Cerebral cortex (tissue), 2 donors: ENCODE measurements around a stretch of chr16.

GRCh38 chr16:46427034-46427430 is 194.1 kb downstream of the SHCBP1 start:
- PRO-cap, 2 experiments, result peak in 1 of 2 experiments; most common plus-strand start chr16:46427235 (in 1)

DNA sequence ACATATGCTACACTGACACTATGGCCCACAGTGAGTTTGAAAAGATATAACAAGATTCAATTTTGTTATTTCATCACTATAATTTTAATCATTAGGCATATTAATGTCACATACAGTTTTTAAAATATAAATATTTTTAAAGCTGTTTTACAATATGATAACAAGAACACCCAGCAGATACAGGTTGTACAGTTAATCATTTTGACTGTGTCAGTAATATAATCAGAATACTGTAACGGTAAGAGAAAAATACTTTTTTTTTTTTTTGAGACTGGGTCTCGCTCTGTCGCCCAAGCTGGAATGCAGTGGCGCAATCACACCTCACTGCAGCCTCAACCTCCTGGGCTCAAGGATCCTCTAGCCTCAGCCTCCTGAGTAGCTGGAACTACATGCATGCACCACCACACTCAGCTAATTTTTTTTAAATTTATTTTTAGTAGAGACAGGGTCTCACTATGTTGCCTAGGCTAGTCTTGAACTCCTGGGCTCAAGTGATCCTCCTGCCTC is 40.6 kb downstream of the SHCBP1 start:
- PRO-cap, 2 experiments, result no peak in any of the 2 experiments

DNA sequence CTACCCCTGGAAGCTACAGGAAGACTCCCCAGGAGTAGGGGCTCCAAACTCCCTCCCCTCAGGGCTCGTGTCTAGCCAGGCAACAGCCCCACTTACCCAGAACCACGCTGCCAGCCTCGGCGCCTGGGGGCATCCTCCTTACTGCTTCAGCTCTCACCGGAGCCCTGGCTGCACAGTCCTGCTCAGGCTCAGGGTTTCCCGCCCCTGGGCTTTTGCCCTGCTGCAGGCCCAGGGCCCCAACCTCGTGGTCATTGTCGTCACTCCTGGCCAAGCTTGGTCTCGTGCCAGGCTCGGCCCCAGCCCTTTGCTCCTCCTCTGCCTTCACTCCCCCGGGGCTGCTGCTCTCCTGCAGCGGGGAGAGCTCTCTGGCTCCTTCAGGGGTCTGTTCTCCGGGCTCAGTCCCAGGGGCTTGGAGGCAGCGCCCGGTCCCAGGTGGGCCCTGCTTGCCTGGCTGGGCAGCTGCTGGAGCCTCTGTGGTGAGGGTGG is 16.0 kb downstream of the MYLK3 start:
- PRO-cap, 2 experiments, result no peak in any of the 2 experiments

DNA sequence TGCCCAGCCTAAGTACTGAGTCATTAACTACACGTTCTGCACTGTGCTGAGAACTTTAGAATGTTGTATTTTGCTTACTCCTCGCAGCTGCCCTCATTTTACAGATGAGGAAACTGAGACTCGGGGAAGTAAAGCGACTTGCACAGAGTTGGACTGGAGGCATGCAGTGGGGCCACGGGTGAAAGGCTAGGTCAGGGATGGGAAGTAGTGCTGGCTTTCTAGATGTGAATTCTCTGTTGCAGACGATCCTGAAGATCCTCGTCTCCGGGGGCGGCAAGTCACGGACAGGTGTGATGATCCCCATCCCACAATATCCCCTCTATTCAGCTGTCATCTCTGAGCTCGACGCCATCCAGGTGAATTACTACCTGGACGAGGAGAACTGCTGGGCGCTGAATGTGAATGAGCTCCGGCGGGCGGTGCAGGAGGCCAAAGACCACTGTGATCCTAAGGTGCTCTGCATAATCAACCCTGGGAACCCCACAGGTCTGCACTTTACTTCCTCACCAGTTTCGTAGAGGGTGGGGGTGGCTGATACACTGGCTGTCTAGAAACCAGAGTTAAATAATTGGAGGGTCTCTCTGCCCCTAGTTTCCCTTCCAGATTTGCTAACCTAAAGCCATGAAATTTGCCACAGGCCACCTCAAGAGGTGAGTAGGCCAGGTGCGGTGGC is 25.4 kb downstream of the GPT2 start:
- PRO-cap, 2 experiments, result no peak in any of the 2 experiments

GRCh38 chr16:46918460-46919529 is 34.6 kb downstream of the GPT2 start:
- PRO-cap, 2 experiments, result no peak in any of the 2 experiments

DNA sequence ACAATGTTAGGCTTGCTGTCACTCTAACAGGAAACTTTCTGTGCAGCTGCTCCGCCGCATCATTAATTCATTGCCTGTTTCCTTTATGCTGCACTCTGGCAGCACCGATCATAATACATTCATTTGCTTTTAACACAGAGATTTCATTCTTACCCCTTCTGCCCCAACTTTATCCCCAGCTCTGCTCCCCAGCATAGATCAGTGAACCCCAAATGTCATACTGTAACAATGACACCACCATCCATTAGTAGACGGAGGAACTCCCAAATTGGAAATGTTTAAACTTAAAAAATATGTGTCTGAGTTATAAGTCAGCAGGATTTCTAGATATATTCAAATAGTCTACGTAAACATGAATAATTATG is 110.2 kb downstream of the ABCC12 start:
- PRO-cap, 2 experiments, result no peak in any of the 2 experiments

DNA sequence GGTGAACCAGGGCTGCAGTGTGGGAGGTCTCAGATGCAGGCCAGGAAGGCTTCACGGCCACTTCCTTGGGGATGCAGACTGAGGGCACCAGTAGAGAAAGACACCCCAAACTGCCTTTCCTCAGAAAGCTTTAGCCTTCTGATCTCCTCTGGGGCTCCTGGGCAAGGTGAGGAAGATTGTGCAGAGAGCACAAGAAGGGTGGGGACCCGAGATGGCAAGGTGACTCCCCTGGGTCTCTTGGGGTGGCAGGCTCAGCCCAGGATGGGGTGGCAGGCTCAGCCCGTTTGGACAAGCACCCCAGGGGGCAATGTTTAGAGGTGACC is 39.3 kb downstream of the ABCC12 start:
- PRO-cap, 2 experiments, result peak in 1 of 2 experiments; most common minus-strand start position 238 of the sequence (in 1)

DNA sequence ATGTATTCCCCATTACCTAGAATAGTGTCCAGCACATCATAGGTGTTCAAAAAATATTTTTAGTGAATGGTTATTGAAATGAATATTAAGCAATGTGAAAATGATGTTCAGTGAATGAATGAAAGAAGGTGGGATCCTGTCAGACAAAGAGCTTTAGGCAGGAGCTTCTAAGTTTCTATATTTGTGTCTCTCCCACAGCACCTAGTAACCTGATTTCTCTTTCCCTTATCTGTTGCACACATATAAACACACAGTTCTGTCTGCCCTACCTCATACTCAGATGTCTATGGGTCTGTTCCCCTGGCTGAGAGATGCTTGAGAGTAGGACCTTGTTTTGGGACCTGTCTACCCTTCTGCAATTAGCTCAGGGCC is 6.1 kb upstream of the LONP2 start:
- PRO-cap, 2 experiments, result no peak in any of the 2 experiments

- PRO-cap, 2 experiments, result no peak in any of the 2 experiments
These were observed 29.9 kb upstream of the ABCC11 start for GRCh38 chr16:48277132-48277694.

- PRO-cap, 2 experiments, result peak in 1 of 2 experiments; most common plus-strand start chr16:48444836 (in 1)
These were observed 59.3 kb upstream of the SIAH1 start for GRCh38 chr16:48444581-48444934.

DNA sequence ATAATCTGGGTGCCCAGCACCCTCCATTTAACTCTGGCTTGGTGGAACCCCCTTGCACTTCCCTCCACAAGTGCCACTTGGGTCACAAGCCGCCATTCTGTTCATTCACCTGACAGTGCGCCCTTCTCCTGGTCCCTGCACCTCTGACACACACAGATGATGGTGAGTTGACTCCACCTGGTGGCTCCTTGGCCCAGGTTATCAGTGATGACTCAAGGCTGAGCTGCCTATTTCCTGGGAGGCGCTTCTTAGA is 83.5 kb downstream of the N4BP1 start:
- PRO-cap, 2 experiments, result no peak in any of the 2 experiments

DNA sequence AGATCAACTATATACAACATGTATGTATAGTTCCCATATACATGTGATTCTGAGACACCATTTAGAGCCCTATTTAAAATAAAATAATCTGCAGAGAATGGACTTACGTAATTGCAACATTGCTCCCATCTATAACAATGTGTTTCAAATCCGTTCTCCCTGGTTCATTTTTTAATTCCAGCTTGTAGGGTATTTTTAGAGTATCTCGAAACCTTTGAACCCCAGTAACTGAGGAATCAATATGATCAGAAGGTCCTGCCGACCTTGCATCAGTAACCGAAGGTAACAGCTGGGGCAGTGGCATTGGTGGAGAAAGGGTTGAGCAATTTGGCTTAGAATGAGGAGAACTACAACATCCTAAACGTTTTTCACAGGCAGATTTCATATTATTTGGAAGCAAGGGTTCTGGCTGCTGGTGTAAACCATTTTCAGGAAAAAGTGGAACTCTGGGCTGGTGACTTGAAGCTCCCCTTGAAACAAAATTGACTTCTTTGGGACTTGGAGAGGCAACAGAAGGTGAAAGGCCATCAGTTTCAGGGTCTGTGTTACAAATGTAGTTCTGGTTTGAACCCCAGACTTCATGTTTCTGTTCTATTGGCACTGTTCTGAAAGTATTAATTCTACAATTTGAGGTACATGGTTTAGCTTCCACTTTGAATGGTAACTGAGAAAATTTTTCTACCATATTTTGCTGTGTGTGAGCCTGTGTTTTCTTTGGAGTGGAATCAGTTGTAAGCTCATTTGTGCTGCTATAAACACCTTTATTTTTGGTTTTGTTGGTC is 49.1 kb downstream of the N4BP1 start:
- PRO-cap, 2 experiments, result no peak in any of the 2 experiments

DNA sequence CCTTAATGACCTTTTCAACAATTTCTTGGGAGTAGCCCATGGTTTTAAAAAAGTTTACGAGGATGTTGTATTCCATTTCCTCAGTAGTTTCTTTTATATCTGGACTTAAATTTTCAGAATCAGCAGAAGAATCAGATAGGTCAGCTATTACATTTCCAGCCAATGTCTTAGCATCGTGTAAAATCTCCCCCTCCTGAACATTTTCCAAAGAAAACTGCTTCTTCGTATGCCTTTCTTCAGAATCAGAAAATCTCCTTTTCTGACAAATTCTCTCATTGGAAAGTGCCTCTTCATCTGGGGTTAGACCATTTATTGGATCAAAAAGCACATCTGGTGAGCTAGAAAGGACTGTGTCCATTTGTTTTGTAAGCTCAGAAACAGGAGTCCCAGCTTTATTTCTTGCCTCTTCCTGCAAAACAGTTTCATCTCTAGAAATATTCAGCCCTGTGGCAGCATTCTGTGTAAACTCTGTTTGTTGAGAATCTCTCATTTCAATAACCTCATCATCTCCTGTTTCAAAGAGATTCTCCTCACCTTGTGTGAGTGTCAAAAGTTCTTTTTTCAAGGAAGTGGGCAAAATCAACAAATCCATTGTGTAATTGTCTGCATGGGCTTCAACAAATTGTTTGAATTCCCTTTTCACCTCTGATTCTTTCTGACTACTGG is 48.3 kb downstream of the N4BP1 start:
- PRO-cap, 2 experiments, result no peak in any of the 2 experiments

GRCh38 chr16:49463530-49464153 is 90.0 kb downstream of the C16orf78 start:
- PRO-cap, 2 experiments, result no peak in any of the 2 experiments

- PRO-cap, 2 experiments, result no peak in any of the 2 experiments
These were observed 157.6 kb downstream of the ZNF423 start for GRCh38 chr16:49698197-49698906.

DNA sequence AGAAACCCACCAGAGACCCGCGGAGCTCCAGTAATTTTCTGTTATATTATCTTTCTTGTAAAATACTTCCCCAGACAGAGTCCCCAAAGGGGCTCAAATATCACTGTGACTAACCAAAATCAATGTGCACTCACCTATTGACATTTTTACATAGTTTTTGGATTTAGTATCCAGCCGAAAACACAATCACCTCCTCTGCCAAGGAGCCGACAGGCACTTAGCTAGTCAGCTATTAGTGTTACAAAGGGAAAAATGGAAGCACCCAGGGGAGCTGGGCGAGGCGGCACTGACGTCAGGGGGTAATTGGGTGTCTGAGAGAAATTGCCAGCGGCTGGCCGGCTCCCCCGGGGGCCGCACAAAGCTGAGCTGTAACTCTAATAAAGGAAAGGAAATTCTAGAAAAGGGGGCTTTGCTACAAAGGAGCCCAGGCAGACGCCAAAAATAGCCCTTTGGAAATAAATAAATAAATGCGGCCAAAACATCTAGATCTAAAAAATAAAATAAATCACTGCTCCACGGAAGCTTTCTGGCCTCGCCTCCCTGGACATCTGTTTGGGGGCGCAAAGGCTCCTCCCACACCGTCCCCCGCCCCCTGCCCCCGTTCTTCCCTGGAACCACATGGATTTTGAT is 156.9 kb downstream of the ZNF423 start:
- PRO-cap, 2 experiments, result no peak in any of the 2 experiments

DNA sequence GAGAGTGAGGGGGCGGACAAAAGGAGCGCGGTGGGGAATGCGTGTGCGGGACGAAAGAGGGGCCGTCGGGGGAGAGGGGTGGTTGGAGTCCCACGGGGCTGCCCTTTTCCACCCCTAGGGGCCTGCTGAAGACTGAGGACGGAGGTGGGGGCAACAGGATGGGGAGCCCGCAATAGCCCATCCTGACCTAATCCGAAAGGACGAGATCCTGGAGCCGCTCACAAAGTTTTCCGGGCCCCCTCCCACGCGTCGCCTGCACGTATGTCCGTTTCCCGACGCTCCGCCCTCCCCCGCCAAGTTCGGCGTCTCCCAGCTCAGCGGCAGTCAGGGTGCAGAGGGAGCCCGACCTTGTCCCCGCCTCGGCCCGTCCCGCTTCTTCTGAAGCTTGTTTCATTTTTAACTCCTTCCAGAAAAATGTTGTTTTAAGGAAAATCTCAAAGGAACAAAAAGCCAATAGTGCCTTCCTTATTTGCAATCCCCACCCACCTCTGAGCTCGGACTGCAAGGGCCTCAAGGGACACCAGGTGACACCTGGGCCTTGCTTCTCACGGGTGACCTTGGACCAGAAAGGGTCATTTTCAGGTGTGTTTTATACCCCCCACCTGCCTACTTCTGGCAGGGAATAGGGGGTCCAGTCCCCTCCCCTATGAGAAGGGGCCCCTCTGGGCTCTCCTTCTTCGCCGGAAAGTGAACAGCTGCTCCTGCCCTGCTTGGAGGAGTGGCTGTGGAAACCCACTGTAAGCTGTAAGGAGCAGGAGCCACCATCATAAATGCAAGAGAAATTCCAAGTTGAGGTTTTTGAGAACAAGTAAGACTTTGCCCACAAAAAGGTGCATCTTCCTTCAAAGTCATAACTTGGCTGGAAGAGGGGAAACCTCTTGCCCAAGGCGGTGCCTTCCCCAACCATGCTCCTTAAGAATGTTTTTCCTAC is 3.4 kb upstream of the ZNF423 start:
- PRO-cap, 2 experiments, result peak in 1 of 2 experiments; most common plus-strand start position 323 of the sequence (in 1); most common minus-strand start position 194 of the sequence (in 1)

- PRO-cap, 2 experiments, result no peak in any of the 2 experiments
These were observed 30.8 kb upstream of the ADCY7 start for GRCh38 chr16:50235304-50236156.

DNA sequence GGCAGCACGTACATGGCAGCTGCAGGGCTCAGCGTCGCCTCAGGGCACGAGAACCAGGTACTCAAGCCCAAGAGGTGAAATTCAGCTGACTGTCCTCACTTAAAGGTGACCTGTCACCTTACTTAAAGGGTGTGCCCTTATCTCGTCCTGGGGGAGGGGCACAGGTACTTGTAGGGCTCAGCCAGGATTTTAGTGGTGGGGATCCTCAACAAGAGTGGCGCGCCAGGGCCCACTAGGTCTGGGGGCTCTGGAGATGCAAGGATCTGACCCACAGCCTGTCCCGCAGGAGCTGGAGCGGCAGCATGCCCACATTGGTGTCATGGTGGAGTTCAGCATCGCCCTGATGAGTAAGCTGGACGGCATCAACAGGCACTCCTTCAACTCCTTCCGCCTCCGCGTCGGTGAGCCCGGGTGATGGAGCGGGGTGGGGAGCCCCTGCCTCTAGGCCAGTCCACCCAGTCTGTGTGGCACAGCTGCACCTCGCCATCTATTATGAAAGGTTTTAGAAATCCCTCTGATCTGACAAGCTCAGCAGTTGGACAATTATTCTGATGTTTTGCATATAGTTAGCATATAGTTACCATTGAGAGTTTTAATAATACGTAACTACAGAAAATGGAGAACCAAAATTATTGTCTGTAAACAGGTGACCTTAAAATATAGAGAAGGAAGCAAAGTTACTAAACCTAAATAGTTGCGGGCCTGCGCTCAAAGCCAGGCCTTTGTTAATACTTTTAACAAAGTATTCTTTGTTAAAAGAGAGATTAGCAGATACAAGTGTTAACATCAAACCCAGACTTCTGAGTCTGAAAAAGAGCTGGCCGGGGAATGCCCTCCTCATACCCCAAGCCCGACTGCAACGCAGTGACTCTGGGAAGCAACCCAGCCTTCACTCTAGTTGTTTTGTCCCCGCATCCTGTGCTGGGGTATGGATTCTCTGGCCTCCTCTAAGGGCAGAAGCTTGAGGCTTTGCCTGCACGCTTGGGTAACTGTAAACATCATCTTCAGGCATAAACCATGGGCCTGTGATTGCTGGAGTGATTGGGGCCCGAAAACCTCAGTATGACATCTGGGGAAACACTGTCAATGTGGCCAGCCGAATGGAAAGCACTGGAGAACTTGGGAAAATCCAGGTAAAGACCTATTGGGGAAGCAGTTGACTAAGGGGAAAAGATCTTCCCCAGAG is 48.0 kb downstream of the ADCY7 start:
- PRO-cap, 2 experiments, result no peak in any of the 2 experiments

GRCh38 chr16:50360826-50361159 is 8.0 kb downstream of the BRD7 start:
- PRO-cap, 2 experiments, result no peak in any of the 2 experiments